ENCODE results near the genes ASIC2 and SLC35G3.

GRCh38 chr17:32403537-32403795 is 40.8 kb upstream of the PSMD11 start:
- PRO-cap = no peak

DNA sequence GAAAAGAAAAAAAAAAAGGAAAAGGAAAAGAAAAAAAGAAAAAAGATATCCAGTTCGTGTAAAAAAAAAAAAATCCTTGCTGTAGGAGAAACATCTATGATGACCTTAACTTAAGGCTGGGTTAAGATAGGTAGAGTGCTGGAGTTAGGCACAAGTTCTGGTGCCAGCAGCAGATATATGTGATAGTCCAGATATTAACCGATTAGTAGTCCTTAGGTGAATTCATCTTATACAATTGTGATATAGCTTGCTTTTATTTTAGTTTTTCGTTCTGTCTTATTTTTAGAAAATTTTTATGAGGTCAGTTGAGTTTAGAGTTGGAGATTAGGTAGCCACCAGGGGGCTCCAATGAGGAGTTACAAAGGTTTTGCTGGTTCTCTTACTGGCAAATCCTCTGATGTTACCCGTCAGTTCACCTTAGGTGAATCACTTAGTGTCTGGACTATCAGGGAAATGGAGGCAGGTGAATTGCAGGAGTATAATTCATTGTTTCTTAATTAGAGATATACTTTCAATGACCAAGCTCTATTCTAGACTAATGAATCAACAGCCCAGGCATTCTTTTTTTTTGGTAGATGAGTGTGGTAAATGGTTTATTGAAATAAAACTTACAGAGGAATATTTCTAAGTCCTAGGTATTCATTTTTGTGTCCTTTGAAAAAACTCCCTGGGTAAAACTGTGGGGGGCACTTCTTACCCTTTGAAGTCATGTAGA is 17.4 kb downstream of the PSMD11 start:
- PRO-cap = no peak

- PRO-cap = no peak
Measured at GRCh38 chr17:32528756-32529161, 42.0 kb downstream of the CDK5R1 start.

DNA sequence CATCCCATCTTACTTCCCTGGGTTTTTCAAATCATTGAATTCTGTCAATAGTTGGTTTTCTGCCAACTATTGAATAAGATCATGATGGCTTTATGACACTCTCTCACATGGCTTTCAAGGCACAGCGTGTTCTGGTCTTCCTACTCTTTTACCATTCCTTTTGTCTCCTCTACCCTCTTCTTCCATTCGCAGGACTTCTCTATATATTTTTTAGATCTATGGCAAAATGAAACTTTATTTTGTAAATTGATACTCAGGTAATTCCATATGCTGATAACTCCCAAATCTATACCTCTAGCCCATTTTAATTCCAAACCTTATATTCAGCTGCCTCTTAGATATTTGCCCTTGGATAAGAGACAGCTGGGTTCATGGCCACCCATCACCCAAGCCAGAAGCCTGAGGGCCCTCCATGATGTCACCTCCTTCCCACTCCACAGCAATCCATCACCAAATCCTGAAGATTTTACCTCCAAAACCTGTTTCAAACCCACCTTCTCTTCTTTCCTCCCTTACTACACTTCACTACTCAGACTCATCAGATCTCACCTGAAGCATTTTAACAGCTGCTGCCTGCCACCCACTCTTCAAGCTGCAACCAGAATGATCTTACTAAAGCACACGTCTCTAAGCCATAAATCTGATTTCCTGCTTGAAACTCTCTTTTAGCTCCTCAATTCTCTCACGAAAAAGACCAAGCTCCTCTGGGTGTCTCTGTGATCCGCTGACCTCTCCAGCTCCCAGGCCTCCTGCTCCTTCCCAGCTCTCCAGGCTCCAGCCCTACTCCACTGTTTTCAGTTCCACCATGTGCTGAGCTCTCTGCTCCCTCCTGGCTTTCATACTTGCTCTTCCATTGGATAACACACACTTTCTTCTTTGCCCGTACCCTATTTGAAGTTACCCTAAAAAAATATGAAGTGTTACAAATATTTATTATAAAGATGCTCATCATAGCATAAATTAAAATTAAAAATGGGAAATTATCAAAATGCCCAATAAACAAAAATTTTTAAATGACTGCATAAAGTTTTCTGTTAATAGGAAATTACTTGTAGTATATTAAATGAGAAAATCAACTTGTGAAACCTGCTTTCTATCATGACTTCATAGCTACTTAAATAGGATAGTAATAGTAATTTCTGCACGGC is 46.5 kb downstream of the CDK5R1 start:
- PRO-cap = no peak

DNA sequence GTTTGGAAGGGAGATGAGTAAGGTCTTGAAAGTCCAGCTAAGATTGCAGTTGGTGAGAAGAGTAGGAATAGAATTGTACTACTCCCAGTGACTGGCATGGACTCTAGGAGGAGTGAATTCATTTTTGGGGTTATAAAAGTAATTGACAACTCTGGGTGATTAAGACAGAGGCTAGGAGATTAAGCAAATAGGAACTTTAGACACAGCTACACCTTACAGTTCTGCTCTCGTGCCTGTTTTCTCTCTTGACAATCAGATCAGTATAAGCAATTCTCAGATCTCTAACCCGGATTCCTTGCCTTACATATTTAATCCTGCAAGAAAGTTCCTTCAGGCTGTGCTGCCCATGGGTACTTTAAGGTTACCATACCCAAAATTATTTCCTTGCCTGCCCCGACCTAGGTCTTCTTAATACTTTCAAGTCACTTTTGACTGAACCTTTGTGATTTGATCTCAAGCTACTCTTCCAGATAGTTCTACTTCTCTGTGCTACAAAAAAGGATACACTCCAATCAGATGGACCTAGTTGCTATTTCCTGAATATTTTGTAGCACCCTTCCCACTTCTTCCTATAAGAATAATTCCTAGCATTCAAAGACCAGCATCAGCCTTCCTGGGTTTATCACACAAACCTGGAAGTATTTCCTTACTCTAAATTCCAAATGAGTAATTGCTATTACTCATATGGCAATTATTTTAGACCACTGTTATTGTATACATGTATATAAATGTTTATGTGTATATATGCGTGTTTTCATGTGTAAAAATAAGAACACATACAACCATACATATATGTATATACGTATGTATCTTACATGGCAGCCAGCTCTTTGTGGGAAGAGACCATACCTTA is 130.9 kb downstream of the MYO1D start:
- PRO-cap = no peak

DNA sequence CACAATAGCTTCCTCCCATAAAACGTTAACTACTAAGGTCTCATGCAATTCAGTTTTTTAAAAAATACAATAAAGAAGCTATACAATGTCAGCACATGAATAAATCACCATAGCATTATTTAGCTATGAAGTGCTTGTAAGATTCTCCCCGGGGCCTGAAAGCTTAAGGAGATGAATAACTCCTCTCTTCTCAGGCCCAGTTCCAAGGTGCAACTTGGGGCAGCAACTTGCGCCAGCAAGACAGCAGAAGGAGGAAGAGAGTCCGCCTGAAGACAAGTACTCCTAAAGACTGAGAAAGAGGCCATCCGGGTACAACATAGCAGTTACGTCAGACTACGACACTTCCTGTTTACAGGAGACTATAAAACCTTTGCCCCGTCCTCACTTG is 81.4 kb downstream of the MYO1D start:
- PRO-cap = no peak

GRCh38 chr17:32871671-32872148 is 5.2 kb downstream of the MYO1D start:
- PRO-cap = no peak

DNA sequence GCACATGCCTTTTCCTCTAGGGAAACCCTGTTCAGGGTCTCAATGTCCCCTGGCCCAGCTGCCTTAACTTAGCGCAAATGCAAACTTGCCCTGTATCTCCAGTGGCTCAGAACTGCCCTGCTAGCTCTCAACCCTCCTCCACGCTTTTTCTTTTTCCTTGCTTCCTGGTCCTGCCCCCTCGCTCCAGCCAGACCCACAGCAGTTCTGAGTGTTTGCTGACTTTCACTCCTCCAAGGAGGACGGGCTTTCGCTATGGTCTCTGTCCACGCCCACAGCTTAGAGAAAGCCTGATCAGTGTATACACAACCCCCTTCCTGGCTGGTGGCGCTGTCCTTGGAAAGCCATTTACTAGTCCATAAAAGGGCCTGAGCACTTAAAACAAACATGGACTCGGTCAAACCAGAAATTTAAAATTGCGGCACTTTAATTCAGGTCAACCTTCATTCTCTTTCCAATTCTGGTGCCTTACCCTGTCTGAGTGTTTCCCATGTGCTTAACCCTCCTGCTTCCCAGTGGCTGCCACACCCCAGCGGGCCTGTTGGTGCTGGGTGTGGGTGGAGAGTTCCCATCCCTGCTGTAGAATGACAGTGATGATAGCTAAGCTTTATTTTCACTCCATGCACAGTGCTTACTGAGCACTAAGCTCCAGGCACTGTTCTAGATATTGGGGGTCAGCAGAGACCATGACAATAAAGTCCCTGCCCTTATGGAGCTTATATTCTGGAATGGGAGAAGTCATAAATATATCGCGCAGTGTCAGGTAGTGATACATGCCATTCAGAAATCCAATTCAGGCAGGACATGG is 15.5 kb upstream of the TMEM98 start:
- PRO-cap = no peak

DNA sequence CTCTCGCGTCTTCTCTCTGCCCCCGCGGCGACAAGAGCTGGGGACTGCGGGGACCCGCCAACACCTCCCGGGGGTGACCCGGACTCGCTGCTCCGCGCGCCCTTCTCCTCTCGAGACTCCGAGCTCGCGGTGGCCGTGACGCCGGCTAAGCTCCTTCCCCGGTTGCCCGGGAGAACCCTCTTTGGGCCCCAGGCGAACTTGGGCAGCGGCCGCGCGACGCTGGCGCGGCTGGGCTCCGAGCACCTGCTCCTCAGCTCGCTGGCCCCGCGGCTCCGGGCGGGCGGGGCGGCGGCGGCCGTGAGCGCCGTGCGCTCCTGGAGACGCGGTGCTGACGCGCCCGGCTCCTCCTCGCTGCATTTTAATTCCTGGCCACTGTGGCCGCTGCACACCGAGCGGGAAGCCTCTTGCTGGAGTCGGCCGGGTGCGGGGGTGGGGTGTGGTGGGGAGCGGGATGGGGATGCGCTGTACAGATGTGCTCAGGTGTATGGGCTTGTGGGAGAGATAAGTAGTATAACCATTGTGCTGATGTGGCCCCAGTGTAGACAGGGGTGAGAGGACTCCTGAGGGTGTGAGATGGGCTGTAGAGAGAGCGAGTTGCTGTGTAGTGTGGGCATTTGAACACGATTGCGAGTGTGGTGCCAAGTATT is at the start of gene ASIC2:
Gene ASIC2 (minus strand): TSS at position 274 of the 647 bp plus-strand sequence.
- PRO-cap = no peak

DNA sequence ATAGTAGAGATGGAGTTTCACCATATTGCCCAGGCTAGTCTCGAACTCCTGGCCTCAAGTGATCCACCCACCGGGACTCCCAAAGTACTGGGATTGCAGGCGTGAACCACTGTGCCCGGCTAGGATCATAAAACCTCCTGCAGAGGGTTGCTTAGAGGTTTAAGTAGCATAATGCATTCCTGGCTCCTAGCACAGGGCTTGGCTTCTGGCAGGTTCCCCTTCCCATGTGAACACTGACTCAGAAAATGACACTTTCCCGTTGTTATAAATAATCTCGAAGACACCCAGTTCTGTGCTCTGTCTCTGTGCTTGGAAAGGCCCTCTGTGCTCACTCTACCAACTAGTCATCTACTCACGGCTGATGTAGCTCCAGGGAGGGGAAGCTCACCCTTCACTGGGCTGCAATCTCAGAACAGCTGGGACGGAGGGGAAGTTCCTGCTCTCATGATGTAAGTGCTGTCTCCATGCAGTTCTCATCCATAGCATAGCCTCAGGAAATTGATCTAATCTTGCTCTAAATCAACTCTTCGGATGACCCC is 230.4 kb upstream of the ASIC2 start:
- PRO-cap = no peak

GRCh38 chr17:33579659-33580087 is 286.6 kb upstream of the ASIC2 start:
- PRO-cap = no peak

DNA sequence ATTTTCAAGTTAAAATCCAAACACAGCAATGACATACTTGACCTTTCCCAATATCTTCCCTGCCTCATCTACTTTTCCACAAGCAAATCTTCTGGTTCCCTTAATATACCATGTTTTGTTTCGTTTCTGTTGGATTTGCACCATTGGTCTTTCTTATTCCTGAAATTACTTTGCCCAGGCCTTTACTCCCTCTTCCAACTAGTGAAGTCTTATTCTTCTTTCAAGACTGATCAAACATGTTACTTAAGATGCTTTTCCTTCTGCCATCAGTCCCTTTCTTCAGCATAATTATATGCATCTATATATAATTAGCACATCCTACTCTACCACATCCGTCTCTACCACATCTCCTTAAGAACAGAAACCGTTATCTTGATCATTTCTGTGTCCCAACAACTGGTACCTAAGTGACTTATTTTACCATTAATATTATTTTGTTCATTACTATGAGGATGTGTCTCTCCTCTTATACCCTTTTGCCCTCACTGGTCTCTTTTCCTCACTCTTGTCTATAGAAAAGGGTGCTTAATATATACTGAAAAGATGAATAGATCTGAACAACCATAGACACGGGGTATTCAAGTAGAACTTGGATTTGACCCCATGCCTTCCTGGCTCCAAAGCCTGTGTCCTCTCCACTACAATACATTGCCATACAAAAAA is 889 bp downstream of the CCT6B start:
- PRO-cap = no peak

DNA sequence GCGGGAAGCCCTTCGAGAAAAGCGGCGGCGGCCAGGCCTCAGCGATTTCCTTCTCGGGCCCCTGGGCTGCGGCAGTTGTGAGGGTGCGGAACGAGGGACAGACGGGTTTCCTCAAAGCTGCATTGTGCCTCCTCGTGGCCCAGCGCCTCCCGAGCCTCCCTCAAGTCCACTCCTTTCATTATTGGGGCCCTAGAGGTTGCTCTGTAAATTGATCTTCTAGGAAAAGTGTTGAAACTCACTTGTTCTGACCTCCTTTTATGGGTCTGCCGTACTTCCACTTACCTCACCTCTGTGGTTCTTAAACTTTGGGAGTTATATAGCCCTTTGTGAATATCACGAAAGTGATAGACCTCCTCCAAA is 744 bp downstream of the LIG3 start:
- PRO-cap = bidirectional peak, plus-strand start at position 74 of the sequence, minus-strand start at position 79 of the sequence

- PRO-cap = no peak
Measured at GRCh38 chr17:34981860-34982382, 1.6 kb downstream of the LIG3 start.

GRCh38 chr17:35094780-35095428 is 24.8 kb downstream of the RAD51D start:
- PRO-cap = no peak

- PRO-cap = no peak
Measured at GRCh38 chr17:35148146-35148568, 540 bp downstream of the UNC45B start.

DNA sequence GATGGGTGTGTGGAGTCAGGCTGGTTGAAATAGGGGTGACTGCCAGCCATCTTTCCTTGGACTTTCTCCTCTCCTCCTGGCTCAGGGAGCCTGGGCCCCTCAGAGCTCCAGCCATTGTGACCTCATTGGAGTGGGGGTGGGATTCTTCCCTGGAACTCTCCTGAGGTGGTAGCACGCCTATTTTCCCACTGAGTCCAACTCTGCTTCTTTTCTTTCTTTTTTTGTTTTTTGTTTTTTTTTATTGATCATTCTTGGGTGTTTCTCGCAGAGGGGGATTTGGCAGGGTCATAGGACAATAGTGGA is at the start of gene SLC35G3:
Gene SLC35G3 (minus strand): TSS at position 136 of the 303 bp plus-strand sequence.
- PRO-cap = no peak

DNA sequence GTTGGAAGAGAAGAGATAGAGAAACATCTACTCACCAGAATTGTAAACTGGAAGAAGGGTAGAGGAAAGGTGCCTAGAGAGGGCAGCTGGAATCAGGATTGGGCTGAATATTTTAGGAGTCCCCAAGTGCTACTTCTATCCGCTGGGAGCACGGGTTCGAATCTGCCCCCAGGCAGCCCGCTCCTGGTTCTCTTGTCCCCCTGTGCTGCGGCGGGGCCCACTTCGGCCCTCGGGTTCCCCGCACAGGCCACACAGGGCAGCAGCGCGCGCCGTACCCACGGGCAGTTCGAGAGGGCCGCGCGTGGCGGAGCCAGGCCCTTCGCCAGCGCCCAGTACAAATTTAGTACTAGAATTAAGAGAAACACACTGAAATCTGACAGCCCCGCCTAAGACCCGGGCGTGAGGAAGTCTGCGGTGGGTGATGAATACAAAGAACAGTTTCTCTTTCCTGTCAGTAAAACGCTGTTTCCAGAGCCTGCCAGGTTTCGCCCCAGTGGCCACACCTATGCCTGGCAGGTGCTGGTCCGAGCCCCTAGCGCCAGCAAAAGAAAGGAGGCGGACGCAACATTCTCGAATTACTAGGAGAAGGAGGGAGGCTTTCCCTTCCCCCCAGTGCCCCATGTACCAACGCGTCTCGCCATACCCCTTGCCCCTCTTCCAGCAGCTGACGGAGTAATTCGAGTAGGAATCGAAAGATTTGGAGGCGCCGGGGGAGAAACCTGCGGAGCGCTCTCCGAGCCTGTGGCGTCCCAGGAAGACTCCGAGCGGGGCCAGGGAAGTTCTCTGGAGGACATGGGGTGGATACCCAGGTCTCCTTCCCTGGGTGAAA is 675 bp upstream of the SLFN5 start:
- PRO-cap = bidirectional peak, plus-strand start at position 684 of the sequence, minus-strand start at position 674 of the sequence

- PRO-cap = no peak
Measured at GRCh38 chr17:35258476-35259312, 15.8 kb downstream of the SLFN5 start.

- PRO-cap = no peak
Measured at GRCh38 chr17:35487110-35487706, 38.6 kb upstream of the SLFN13 start.

Data from osteocyte (in vitro differentiated cells).